Caco-2 (cell line): ENCODE measurements around the genes CLCA4, PKN2 and GBP4.

- PRO-cap = no peak
- RRBS = no CpG with 5 or more reads among the region's 9 CpGs
Measured at GRCh38 chr1:85582912-85583517, 2.5 kb downstream of the CCN1 start.

- PRO-cap = no peak
- RRBS = no CpG with 5 or more reads among the region's 4 CpGs
Measured at GRCh38 chr1:86486885-86487715, 18.4 kb downstream of the CLCA1 start.

- PRO-cap = no peak
- RRBS = no CpG with 5 or more reads among the region's 5 CpGs
Measured at GRCh38 chr1:86500743-86501471, 32.2 kb downstream of the CLCA1 start.

DNA sequence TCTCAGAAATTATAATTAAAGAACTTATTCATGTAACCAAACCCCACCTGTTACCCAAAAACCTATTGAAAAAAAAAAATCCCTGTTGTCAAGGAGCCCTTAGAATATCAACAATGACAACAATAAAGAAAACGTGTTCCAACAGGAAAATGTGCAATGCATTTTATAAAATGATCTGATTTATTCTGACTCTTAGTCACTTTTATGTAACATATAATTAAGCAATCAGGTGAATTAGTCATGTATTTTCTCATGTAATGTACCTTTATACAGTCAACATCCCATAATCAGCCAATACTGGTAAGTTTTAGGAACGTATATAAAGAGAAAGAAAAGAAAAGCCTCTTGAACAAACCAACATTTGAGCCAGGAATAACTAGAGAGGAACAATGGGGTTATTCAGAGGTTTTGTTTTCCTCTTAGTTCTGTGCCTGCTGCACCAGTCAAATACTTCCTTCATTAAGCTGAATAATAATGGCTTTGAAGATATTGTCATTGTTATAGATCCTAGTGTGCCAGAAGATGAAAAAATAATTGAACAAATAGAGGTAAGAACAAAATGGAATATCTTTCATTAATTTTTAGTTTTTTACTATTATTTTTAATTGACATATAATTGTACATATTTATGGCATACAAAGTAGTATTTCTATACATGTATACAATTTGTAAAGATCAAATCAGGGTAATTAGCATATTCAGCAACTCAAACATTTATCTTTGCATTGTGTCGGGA is at the start of gene CLCA4:
Gene CLCA4 (plus strand): TSS at position 348 of the 736 bp plus-strand sequence.
- PRO-cap = no peak
- RRBS = no CpG with 5 or more reads among the region's 3 CpGs

DNA sequence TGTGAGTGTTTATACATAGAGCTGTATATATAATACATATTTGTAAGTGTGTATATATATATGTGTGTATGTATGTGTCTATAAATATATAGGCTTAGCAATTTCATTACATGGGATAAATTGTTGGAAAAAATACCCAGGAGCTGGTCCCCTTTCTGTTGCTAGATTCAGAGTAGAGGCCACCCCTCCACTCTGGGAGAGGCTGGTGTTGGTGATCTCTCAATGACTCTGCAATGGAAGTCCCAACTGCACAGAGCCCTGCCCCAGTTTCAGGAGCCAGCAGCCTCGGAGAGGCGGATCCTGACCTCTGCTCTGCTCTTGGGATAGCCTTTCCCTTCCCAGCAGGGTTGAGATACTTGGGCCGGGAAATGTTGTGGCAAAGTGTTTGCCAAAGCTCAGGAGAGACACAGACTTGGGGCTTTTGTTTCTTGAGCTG is 194.2 kb upstream of the LMO4 start:
- PRO-cap = no peak
- RRBS = no CpG with 5 or more reads among the region's 3 CpGs

GRCh38 chr1:87226189-87226962 is 102.3 kb upstream of the LMO4 start:
- PRO-cap = no peak
- RRBS = no CpG with 5 or more reads among the region's 10 CpGs

DNA sequence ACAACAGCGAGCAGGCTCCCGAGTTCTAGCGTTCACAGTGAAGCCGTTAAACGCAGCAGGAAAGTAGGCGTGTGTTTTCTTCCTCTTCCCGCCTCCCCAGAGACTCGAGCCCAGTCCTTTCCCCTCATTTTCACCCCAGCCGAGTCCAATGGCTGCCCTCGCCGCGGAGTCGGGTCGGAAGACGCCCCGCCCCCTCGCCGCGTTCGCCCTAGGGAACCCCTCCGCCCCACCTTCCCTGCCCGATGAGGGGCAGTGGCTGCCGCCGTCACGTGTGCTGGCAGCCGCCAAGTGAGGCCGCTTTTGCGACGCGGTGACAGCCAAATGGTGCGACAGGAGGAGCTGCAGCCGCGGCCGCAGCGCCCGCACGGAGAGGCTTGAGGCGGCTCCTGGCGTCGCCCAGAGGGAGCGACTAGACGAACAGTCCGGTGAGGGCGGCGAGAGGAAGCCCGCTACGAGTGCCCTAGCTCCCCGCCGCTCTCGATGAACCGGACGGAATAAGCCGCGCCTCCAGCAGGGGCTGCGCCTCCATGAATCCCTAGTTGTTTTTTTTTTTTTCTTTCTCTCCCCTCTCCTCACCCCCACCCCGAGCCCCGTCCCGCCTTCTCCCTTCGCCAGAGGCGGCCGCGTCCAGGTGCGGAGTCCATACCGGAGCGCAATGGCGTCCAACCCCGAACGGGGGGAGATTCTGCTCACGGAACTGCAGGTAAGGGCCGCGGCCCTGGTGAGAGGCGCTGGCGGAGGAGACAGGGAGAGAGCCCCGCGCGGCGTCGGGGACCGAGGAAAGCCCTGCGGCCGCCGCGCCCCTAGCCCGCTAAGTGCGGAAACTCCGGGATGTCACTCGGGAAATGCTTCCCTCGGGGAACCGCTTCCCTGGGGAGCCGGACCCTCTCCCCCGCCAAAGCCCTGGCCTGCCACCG is at the start of gene PKN2:
Gene PKN2 (plus strand): TSS at position 348 of the 917 bp plus-strand sequence.
- PRO-cap = bidirectional peak, plus-strand start at position 420 of the sequence, minus-strand start at position 143 of the sequence; bidirectional peak, plus-strand start at position 614 of the sequence, minus-strand start at position 657 of the sequence
- RRBS = 4% methylated on average over 15 of the region's 92 CpGs

- PRO-cap = bidirectional peak, plus-strand start at chr1:88685069, minus-strand start at chr1:88684964
- RRBS = 3% methylated on average over 13 of the region's 24 CpGs
Measured at GRCh38 chr1:88684843-88685426, 862 bp downstream of the PKN2 start.

- PRO-cap = no peak
- RRBS = no CpG with 5 or more reads among the region's 30 CpGs
Measured at GRCh38 chr1:89198136-89199169, at the start of gene GBP4. Gene GBP4, minus strand, starts transcription at chr1:89198942.

- PRO-cap = no peak
- RRBS = no CpG with 5 or more reads among the region's 3 CpGs
Measured at GRCh38 chr1:89607116-89607667, 25.7 kb upstream of the LRRC8C start.

GRCh38 chr1:89609620-89610627 is 23.0 kb upstream of the LRRC8C start:
- PRO-cap = no peak
- RRBS = no CpG with 5 or more reads among the region's 24 CpGs

DNA sequence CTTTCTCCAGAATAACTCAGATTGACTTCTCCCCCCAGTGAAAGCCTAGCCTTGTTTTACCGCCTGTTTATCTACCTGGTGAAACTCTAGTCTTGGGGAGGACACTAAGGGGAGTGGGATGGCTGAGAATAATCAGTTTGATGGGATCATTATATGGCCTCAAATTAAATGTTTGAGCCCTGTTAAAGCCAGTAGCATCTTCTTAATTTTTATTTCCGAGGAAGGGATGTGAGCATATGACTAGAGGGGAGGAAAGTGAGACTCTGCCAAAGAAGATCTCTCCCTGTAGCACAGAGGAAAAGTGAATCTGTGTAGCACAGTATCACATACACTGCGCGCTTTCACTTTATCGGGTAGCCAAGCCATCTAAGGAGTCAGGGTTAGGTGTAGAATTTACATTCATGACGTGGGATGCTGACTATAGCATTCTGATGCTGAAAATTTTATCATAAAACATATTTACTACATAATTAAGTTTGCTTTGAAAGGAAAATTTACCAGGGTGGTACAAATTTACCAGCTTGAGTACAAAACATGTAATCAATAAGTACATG is 24.0 kb downstream of the LRRC8D start:
- PRO-cap = no peak
- RRBS = no CpG with 5 or more reads among the region's 6 CpGs

- PRO-cap = no peak
- RRBS = no CpG with 5 or more reads among the region's 5 CpGs
Measured at GRCh38 chr1:89900478-89901373, 79.9 kb downstream of the LRRC8D start.

DNA sequence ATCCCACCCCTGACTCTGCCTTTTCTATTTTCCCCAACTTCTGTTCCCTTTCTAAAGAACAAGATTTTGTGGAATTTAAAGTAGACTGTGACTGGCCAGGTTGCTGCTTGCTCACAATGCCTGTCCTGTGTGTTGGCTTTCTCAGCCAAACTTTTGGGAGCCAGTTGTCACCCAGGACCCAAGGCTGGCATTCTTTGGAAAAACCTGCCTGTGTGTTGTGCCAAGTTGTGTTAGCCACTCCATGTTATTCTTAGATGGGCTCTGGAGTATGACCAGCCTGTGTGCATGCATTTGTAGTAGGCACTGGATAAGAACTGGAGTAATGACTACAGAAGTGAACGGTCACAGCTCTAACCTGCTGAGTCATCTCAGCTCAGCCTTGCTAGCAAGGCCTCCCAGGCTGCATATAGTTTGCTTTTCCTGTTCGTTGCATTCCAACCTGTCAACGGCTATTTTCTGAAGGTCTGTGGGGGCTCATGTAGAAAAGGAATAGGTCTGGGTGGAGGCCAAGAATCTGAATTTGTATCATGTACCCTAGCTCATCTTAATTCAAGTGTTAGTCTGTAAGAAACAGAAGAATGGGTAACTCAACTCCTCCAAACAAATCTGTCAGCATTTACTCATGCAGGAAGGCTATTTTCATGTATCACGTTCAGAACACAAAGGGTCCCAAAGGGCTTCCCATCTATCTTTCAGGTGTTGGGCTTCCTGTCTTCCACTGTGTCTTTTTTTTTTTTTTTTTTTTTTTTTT is 85.8 kb downstream of the LRRC8D start:
- PRO-cap = no peak
- RRBS = no CpG with 5 or more reads among the region's 4 CpGs

DNA sequence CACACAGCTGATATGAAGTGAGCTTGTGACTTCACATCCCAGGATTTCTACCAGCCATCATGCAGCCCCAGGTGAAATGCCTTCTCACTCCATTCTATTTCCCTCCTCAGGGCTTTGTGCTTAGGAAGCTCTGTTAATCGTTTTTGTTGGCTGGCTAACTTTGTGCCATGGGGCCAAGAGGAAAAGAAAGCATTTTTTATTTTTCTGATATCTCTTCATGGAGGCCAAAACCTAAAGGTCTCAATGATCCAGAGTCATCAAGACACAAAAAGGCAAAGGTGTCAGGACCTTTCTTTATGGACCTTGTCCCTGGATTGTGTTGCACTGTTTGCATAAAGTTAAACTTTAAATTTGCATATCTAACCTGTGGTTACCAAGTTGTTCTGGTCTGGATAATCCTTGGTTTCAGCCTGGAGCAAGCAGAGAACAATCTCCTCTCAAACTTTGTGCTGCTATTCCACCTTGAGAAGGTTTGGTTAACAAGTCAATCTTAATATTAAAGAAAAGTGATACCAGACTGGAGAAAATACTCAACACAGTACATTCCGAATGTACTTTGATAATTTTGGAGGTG is 44.7 kb upstream of the ZNF326 start:
- PRO-cap = bidirectional peak, plus-strand start at position 402 of the sequence, minus-strand start at position 318 of the sequence
- RRBS = no CpG with 5 or more reads among the region's 2 CpGs

DNA sequence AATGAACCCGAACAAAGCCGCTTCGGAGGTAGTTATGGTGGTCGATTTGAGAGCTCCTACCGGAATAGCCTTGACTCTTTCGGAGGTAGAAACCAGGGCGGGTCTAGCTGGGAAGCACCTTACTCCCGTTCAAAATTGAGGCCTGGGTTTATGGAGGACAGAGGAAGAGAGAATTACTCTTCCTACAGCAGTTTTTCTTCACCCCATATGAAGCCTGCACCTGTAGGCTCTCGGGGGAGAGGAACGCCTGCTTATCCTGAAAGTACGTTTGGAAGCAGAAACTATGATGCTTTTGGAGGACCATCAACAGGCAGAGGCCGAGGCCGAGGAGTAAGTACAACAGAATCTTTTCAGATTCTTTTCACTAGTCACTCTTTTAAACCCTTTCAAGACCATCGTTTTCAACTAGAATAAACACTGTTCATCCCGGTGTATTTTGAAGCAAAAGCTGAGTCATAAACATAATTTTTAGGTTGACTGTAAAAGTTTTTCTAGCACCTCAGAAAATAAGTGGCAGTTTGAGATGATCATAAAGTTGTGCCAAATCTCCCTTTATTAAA is 12.6 kb downstream of the ZNF326 start:
- PRO-cap = no peak
- RRBS = no CpG with 5 or more reads among the region's 15 CpGs

DNA sequence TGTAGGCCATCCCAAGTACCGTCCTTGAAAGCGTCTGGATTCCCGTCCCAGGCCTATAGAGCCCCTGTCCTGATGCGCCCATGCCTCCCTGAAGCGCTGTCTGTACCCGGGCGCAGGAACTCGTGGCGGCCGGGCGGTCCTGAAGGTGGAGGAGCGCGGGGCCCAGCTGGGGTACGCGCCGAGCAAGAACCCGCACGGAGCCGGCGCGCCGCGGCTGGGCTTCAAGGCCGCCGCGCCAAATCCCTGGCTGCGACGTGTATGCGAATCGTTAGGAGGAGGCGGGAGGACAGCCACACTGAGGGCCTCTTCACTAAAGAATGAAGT is 10.7 kb downstream of the BARHL2 start:
- PRO-cap = no peak
- RRBS = 96% methylated on average over 10 of the region's 31 CpGs

GRCh38 chr1:90710275-90711423 is 6.5 kb downstream of the BARHL2 start:
- PRO-cap = no peak
- RRBS = 37% methylated on average over 20 of the region's 41 CpGs

DNA sequence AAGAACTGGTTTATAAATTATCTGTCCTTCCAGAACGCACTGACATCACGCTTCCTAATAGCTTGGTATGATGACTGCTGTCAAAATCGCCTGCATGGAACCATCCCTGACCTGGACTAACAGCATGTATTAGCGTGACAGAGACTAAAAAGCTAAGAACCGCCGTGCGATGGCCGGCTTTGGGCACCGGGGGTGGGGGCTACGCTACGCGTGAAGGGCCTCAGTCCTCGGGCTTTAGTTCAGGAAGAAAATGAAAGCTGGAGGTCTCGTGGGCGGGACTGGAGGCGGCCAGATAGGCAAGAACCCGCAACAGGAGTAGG is 133.4 kb upstream of the BARHL2 start:
- PRO-cap = unidirectional peak, plus-strand start at position 237 of the sequence
- RRBS = no CpG with 5 or more reads among the region's 17 CpGs

DNA sequence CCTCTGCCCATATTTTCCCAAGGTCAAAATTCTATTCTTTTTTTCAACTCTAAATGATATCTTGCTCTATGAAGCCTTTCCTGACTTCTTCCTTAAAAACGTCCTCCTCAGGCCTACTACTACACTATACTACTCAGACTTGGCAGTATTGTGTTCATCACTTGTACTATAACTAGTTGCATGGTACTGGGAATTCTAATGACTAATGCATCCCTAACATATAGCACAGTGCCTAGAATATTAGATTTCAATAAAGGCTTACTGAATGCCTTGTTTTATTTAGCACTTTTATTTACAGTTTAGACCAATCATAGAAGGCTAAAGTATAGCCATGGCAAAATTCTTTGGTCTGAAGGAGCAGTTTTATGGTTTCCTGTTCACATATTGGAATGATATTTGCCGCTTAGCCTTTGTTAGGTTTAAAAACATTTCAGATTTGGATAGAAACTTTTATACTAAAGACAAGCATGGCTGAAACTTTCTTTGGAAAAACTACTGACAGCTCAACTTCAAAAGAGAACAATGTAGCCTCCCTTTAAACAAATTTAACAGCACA is 45.6 kb downstream of the ZNF644 start:
- PRO-cap = no peak
- RRBS = no CpG with 5 or more reads among the region's 2 CpGs